ENCODE results near the genes TMPRSS11E, UGT2B7, UGT2B11 and UGT2A1.

GRCh38 chr4:57008526-57009009 lies 29.9 kb downstream of the POLR2B start:
- PRO-cap = no peak

DNA sequence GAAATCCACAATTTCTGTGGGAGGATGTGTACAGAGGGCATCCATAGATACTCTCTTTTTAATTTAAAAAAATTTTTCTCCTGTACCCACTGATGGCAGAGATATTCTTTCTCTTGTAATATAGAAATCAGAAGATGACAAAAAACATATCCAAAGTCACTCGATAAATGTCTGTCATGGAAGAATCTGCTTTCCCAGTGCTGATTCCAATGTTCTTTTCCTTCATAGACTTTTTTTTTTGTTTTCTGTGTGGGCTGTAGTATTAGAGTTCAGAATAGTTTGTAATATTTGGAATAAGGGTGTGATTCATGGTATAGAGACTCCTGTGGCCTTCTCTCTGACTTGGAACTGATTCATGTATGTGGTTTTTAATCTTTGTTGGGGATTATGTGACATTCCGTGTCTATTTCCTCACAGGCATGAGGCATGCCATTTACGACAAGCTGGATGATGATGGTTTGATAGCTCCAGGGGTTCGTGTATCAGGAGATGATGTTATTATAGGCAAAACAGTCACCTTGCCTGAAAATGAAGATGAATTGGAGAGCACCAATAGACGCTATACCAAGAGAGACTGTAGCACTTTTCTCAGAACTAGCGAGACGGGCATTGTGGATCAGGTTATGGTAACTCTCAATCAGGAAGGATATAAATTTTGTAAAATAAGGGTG lies 44.4 kb downstream of the POLR2B start:
- PRO-cap = no peak

- PRO-cap = unidirectional peak, plus-strand start at chr4:57071647
Observed at GRCh38 chr4:57071144-57071932, 38.8 kb downstream of the IGFBP7 start.

- PRO-cap = bidirectional peak, plus-strand start at chr4:57103424, minus-strand start at chr4:57103244
Observed at GRCh38 chr4:57102896-57103830, 7.0 kb downstream of the IGFBP7 start.

DNA sequence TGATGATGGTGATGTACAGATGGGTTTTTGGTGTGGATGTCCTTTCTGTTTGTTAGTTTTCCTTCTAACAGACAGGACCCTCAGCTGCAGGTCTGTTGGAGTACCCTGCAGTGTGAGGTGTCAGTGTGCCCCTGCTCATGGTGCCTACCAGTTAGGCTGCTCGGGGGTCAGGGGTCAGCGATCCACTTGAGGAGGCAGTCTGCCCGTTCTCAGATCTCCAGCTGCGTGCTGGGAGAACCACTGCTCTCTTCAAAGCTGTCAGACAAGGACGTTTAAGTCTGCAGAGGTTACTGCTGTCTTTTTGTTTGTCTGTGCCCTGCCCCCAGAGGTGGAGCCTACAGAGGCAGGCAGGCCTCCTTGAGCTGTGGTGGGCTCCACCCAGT lies 172.2 kb downstream of the ADGRL3 start:
- PRO-cap = no peak

- PRO-cap = no peak
Observed at GRCh38 chr4:63532847-63533235, 876.4 kb downstream of the TECRL start.

GRCh38 chr4:64271270-64272338 lies 137.6 kb downstream of the TECRL start:
- PRO-cap = unidirectional peak, minus-strand start at chr4:64271553; unidirectional peak, minus-strand start at chr4:64272000

- PRO-cap = no peak
Observed at GRCh38 chr4:65998396-65999467, 328.4 kb upstream of the EPHA5 start.

DNA sequence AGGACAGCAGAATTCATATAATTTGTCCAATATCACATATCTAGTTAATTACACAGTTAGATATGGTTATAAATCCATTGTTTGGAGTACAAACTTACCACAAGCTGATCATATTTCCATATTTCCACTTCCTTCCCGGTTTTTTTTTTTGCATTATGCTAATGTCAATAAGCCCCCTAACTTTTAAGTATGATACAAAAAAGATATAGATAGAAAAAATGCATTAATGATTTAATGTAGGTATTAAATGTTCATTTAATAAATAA lies 569.1 kb upstream of the EPHA5 start:
- PRO-cap = unidirectional peak, minus-strand start at position 149 of the sequence

- PRO-cap = no peak
Observed at GRCh38 chr4:66574900-66575649, 904.8 kb upstream of the EPHA5 start.

- PRO-cap = no peak
Observed at GRCh38 chr4:68447347-68447613, at the start of gene TMPRSS11E. TSS of gene TMPRSS11E (plus strand) at chr4:68447463.

DNA sequence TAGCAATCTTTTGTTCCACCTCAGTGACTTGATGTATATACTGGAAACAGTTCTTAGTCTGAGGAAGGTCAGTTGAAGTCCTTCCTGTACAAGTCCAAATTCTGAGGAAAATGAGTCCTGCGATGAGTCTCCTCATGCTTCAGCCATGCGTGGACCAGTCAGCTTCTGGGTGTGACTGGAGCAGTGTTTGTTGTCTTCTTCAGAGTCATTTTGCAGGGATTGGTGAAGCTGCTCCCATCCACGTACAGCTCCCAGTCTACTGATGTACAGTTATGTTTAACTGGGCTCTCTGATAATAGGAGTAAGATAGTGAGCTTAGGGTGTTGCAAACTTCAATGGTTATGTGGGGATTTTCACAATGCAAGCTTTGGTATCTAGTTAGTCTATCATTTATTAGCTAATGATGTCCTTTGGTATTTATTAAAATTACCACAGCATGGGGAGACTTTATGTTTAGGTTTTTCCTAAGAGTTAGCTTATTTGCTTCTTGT lies 3.4 kb downstream of the UGT2B17 start:
- PRO-cap = no peak

DNA sequence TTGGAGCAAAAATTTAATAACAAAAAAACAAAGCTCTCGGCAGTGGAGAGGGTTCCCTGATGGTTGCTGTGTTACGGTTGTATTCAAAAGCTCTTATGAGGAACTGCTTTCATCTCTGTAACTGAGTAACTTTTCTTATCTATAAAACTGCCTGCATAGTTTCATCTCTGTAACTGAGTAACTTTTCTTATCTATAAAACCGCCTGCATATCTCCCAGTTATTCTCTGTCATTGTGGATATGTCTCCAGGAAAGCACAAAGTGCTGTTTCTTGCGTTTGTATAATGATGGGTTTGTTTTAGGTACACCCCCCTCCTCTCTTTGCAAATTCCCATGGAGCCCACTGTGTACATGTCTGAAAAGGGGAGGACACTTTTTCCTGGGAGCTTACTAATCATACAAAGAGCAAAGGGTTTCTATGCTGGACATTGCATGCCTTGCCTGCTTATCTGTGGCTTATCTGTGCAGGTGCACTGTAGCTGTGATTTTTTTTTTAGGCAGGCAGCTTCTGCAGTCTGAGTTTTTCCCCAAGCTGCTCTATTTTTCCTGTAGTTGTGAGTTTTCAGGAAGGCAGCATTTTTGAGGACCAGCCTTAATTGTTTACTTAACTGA lies 62.6 kb upstream of the UGT2B15 start:
- PRO-cap = no peak

DNA sequence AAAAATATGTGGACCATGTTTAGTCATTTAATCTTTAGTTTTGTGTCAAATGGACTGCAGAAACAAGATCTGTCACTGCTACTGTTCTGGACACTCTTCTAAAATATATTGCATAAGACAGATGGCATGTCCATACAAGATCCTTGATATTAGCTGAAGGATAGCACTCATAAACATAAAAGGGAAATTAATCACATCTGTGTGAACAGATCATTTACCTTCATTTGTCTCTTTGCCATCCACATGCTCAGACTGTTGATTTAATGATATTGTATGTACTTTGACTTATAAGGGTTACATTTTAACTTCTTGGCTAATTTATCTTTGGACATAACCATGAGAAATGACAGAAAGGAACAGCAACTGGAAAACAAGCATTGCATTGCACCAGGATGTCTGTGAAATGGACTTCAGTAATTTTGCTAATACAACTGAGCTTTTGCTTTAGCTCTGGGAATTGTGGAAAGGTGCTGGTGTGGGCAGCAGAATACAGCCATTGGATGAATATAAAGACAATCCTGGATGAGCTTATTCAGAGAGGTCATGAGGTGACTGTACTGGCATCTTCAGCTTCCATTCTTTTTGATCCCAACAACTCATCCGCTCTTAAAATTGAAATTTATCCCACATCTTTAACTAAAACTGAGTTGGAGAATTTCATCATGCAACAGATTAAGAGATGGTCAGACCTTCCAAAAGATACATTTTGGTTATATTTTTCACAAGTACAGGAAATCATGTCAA lies at the start of gene UGT2B7:
Gene UGT2B7 (plus strand): TSS at position 346 of the 744 bp plus-strand sequence.
- PRO-cap = no peak

DNA sequence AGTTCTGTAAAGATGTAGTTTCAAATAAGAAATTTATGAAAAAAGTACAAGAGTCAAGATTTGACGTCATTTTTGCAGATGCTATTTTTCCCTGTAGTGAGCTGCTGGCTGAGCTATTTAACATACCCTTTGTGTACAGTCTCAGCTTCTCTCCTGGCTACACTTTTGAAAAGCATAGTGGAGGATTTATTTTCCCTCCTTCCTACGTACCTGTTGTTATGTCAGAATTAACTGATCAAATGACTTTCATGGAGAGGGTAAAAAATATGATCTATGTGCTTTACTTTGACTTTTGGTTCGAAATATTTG lies 574 bp downstream of the UGT2B7 start:
- PRO-cap = no peak

DNA sequence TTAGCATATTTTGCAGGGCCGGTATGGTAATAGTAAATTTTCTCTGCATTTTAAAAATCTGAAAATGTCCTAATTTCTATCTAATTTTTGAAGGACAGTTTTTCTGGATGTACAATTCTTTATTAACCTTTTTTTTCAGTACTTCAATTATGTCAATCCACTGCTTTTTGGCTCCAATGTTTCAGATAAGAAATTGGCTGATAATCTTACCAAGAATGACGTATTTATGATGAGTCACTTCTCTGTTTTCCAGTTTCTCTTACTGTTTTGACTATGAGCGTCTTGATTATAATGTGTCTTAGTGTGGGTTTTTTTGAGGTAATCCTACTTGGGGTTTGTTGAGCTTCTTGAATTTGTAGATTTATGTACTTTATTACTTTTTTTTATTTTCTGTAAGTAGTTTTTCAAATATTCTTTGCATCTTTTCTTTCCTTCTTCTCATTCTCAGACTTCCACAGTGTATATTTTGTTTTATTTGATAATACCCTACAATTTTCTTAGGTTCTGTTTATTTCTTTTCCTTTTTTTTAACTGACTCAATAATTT lies 47.2 kb downstream of the UGT2B11 start:
- PRO-cap = no peak

- PRO-cap = no peak
Observed at GRCh38 chr4:69214465-69214825, at the start of gene UGT2B11. TSS of gene UGT2B11 (minus strand) at chr4:69214748.

GRCh38 chr4:69331168-69331632 lies 50.9 kb downstream of the UGT2B28 start:
- PRO-cap = no peak

GRCh38 chr4:69653069-69653405 lies at the start of gene UGT2A1:
TSS of gene UGT2A1 (minus strand) at chr4:69653247.
- PRO-cap = no peak

DNA sequence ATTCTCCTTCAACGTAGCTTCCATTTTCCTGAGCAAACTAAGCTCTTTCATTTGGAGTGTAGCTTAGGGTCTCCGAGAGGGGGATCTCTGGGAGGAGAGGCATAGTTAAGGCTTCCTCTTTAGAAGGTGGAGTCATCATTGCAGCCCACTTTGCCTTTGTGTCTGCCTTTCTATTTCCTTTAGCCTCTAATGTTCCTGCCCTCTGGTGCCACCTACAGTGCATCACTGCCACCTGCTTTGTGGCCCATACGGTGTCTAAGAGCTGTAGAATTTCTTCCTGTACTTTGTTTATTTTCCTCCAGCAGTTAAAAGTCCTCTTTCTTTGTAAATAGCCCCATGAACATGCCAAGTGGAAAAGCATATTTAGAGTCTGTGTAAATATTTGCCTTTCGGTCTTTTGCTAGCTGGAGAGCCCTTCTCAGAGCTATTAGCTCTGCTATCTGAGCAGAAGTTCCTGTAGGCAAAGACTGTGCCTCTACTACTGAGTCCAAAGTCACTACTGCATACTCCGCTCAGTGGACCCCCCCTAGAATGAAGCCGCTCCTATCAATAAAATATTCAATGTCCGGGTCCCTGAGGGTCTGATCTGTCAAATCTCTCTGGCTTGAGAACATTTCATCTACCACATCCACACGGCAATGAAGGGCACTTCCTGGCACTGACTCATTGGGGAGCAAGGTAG lies 36.5 kb downstream of the SULT1E1 start:
- PRO-cap = no peak